Placental epithelial cell (primary cell): Measurements from ENCODE around the genes KIR3DL3, FCAR and COX6B2.

GRCh38 chr19:54312470-54312882, 490 bp downstream of the LILRA5 start:
- CAGE, long polyA plus RNA, result no peak

DNA sequence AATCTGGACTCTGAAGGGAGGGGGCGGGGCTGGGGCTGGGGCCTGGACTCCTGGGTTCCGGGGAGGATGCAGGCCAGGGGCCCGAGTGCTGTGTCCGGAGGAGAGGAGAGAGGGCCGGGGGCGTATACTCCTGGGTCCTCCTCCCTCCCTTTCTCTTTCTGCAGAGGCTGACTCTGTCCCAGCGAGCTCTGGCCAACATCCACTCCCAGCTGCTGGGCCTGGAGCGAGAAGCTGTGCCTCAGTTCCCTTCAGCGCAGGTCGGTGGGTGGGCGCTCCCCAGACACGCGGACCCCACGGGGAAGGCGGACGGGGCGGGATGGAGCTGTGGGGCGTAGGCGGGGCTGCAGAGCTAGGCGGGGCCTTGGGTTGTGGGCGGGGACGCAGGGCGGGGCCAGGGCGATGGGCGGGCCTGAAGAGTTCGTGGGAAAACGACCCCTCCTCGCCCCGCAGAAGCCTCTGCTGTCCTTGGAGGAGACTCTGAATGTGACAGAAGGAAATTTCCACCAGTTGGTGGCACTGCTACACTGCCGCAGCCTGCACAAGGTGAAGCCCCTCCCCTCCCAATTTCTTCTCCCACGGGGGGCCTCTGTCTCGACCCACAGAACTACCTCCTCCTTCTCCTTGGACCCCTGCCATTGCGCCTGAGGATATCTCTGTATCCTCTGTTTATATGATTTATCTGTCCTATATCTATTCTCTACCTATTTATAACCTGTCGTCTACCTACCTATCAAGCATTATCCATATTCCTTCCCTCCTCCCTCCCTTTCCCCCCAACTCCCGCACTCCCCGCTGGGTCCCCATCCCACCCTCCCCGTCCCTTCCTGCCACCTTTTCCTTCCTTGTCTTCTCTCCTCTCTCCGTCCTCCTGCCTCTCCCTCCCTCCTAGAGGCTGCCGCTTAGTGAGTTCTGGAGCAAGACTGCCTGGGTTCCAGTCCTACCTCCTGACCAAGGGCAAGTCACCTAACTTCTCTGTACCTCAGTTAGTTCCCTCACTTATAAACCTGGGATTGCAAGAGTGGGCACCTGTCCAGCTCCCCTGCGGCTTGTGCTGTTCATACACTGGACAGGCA, 15.7 kb downstream of the TTYH1 start:
- CAGE, long polyA plus RNA, result no peak

- CAGE, long polyA plus RNA, result no peak
Measured at GRCh38 chr19:54456460-54457339, 6.9 kb downstream of the LENG9 start.

GRCh38 chr19:54462592-54462764, 1.1 kb downstream of the LENG9 start:
- CAGE, long polyA plus RNA, result no peak

GRCh38 chr19:54462765-54463488, 651 bp downstream of the LENG9 start:
- CAGE, long polyA plus RNA, result no peak

GRCh38 chr19:54471426-54471825, 1.7 kb downstream of the CDC42EP5 start:
- CAGE, long polyA plus RNA, result no peak

DNA sequence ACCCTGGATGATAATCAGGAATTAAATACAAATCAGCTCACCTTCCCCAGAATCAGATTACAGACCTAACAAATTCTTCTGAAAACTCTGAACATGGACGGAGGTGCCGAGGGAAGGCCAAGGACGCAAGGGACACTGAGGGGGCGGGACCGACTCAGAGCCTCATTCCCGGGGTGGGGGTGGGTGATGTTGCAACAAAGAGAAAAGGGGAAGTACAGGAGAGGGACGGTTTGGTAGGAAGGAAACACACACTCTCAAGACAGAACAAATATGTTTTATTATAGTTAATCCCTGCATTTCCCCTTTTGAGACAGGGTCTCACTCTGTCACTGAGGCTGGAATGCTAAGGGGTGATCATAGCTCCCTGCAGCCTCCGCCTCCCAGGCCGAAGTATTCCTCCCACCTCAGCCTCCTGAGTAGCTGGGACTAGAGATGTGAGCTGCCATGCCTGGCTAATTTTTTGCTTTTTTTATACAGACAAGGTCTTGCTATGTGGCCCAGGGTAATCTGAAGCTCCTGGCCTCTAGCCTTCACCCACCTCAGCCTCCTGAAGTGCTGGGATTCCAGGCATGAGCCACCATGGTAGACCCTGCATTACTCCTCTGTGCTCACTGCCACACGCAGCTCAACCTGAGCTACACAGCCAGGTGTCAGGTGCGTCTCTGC, 762 bp upstream of the LILRA2 start:
- CAGE, long polyA plus RNA, result no peak

DNA sequence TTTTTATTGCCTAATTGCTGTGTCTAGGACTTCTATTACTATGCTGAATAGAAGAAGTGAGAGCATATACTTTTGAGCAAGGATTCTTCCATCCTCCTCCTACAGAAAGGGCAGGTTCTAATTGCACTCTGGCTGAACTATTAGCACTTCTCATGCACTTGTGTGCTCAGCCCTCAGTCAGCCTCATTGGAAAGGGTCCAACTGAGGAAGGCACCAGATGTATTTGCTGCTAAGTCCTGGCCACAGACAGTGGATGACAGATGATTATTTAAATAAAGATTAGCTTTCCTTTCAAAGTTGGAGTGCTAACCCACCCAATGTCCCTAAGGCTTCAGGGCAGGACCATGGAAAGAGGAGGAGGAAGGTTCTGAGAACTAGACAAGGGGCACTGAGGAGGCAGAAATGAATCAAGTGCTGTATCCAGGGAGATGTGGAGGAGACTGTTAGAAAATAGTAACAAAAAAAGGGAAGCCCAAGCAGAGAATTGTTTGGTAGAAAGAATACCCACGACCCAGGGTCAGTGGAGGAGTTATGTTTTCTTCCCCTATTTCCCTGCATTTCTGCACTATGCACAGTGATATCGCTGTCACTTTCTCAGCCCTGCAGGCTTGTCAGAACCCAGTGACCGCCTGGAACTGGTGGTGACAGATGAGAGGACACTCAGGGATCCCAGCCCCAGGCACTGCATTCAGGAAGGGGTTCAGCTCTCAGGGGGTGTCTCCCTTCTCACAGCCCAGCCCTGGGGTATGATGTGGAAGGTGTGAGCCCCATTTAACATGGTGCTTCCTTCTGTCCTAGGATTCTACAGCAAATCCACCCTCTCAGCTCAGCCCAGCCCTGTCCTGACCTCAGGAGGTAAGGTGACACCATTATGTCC, 8.1 kb downstream of the LILRB4 start:
- CAGE, long polyA plus RNA, result no peak

DNA sequence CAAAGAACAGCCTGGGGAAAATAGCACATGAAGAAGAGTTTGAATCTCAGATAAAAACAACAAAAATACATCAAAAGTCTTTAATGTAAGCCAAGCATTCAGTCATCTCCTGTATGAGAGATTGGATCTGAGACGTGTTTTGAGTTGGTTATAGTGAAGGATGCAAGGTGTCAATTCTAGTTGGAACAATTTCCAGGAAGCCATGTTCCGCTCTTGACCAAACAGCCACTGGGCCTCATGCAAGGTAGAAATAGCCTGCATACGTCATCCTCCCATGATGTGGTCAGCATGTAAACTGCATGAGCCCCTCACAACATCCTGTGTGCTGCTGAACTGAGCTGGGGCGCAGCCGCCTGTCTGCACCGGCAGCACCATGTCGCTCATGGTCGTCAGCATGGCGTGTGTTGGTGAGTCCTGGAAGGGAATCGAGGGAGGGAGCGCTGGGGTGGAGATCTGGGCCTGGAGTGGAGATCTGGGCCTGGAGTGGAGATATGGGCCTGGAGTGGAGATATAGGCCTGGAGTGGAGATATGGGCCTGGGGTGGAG, at the start of gene KIR3DL3:
KIR3DL3 (plus strand) TSS at position 319 of the 546 bp plus-strand sequence.
- CAGE, long polyA plus RNA, result no peak

DNA sequence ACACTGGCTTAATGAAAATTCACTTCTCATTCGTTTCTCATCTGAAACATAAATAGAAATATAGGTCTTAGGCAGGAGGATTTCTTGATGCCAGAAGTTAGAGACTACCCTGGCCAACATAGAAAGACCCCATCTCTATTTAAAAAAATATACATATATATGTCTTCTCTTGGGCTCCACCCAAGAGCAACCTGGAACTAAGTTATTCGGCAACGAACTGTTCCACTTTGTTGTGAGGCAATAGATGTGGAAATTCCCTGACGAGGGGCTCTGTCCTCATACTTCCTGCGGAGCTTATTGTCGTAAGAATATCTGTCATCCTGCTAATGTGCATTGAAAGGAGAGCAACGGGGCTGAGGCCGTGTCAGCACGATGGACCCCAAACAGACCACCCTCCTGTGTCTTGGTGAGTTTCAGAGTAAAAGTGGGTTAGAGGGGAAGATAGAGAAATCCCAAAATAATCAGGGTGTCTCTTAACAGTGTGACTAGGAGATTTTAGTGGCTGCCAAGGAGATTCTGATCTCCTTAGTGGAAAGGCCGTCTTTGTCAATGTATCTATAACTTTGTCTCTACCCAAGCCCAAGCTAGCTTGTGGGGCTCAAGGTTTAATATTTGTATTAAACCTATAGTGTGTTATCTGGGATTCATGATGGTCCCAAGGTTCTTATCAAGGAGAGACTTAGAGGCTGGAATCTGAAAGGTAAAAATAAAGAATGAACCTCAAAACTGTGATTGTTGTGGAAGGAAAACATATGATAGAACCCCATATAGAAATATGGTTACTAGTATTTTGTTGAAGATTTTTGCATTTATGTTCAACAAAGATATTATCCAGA, at the start of gene FCAR:
FCAR (plus strand) TSS at position 318 of the 836 bp plus-strand sequence.
- CAGE, long polyA plus RNA, result no peak

GRCh38 chr19:54877028-54877921, 3.2 kb downstream of the FCAR start:
- CAGE, long polyA plus RNA, result no peak

- CAGE, long polyA plus RNA, result no peak
Measured at GRCh38 chr19:54878125-54878905, 4.3 kb downstream of the FCAR start.

DNA sequence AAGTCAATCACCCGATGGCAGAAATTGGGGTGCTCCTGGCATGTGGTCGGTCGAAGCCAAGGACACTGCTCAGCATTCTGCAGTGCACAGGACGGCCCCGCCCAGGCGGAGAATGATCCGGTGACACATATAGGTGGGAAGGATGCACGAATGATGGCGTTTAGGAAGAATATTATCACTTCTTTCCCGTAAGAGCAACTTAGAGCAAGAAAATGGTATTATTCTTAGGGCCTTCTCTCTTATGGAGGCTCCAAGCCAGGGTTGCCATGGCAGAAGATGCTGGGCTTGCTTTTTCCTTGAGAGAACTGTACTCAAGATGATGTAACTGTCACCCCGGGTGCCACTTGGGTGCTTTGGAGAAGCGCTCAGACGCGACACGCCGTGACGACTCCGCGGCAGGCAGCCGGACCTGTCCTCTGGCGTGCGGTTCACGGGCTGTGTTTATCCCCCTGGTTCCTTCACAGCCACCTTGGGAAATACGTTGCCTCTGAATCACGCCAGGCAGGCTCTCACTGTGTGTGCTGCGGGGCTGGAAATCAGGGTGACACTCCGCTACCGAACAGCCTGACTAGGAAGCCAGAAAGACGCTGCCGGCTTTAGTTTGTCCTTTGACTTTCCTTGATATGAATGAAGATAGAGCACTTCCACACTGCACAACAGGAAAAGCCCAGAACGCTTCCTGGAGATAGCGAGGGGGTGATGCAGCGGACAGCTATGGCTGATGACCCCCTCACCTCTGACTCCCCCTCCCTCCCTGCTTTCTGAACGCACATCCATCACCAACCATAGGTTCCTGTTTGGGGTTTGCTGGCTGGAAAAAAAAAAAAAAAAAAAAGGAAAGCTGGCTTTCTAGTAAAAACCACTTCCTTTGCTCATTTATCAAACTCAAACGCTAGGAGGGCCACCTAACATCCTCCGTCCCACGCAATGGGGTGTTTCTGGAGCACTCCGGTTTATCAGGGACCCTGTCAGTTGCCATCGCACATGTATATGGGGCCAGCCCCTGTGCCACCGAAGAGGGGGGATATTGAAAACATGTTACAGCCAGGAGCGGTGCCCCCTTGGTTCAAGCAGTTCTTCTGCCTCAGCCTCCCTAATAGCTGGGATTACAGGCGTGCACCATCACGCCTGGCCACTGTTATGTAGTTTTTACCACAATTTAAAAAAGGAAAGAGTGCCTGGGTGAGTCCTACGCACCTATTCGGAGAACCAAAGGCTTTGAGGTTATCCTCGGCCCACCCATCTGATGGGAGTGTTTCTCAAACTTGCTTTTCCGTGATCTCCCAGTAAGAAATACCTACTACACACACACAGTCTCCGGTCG, 3.7 kb upstream of the GP6 start:
- CAGE, long polyA plus RNA, result no peak

GRCh38 chr19:55098141-55098455, 19.3 kb downstream of the PPP1R12C start:
- CAGE, long polyA plus RNA, result no peak

DNA sequence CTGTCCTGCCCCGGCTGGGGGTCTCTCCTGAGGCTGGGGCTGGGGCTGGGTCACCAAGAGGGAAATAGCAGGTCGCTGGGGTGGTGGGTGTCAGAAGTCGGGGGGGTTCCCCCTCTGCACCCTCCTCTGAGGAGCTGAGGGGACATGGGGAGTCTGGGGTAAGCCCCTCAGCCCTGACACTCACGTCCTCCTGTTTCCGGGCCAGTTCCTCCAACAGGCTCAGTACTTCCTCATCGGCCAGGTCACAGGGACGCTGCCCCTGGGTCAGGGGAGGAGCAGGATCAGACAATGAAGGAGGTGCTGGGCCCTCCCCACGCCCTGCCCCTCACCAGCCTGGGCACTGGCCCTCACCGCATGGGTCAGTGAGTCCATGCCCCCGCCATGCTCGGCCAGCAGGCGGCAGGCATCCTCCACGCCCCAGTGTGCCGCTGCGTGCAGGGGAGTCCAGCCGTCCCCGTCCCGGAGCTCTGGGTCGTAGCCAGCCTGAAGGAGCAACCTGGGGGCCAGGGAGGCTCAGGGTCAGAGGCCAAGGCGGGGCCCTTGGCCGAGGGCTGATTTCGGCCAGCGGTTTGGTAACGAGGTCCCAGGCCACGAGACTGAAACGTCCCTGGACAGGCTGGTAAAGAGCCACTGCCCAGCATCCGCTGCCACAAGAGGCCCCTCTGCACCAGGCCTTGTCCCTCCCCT, 18.7 kb downstream of the PPP1R12C start:
- CAGE, long polyA plus RNA, result no peak

DNA sequence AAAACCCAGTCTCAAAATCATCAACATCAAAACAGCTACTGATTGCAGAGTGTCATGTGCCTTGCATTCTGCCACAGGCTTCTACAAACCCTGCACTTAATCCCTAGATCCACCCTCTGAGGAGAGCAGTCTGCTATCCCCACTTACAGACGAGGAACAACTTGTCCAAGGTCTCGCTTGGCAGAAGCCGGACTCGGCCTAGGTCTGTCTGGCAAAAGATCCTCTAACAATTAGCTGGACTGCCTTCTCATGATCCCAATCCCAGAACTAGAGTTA, 2.1 kb downstream of the PPP6R1 start:
- CAGE, long polyA plus RNA, result no peak

GRCh38 chr19:55312979-55313566, 12.1 kb downstream of the TMEM150B start:
- CAGE, long polyA plus RNA, result no peak

DNA sequence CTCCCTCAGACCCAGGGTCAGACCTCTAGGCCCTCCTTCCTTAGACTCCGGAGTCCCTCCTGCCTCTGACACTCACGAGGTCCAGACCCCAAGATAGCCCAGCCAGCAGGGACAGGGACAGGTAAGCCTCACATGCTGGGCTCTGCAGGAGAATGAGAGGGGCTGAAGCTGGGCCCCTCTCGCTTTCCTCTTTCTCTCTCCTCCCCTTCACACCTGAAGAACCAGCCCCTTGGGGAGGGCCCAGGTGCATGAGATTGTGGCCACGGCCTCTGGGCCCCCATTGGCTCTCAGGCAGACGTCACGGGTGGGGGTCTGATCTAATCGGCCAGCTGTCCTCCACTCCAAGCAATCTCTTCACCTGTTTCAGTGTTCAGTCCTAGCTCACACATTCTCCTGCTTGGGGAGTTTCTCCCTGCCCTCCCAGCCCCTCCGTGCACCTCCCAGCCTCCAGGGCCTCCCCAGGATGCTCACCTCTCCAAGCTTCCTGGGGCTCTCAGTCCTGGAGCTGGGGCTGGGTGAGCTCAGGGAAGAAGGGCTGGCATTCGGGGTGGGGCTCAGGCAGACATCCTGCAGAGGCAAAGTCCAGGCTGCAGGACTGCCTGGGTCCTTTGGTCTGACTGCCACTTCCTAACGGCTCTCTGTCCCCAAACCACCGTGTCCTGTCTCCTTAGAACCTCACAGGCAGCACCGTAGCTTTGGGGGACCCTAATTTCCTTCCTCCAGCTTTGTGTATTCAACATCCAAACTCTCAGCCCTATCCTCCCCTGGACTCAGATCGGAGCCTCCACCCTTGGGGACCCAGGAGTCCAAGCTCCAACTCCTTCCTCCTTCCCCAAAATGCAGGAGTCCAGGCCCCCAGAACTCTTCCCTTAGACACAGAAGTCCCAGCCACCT, 2.7 kb downstream of the TMEM150B start:
- CAGE, long polyA plus RNA, result no peak

DNA sequence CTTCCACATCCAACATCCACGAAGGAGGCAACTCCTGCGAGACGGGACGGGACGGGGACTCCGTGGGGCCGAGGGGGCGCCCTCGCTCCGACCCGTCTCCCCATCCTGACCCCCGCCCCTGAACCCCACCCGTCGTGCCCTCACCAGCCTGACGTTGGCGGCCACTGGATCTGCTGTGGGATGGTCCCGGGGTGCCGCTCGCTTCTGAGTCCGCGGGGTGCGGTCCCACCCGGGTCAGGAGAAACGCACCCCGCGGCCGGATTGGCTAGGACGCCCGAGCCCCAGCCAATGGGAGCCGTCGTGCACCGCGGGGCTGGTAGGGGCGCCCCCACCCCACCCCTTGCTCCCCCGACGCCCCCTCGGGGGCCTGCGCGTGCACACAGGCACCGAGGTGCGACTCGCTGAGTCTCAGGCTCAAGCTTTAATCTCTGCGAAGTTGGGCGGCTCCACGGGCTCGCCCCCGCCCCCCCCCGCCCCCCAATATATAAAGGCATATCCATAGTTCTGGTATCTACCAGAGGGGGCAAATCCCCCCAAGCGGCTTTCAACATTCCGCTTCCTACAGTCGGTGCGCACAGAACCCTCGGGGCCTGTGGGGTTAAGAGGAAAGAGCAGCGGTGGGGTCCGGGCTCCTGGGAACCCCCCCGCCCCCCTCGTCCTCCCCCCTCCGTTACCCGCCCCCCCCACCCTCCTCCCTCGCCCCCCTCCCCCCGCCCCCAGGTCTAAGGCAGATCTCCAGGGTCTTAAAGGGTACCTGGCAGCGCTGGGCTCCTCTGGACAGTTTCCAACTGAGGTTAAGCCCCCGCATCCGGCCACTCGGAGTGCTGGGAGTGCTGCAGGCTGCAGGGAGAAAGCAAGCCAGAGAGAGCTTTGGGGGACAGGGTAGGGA, at the start of gene COX6B2:
COX6B2 (minus strand) TSS at position 214 of the 889 bp plus-strand sequence.
- CAGE, long polyA plus RNA, result no peak

- CAGE, long polyA plus RNA, result no peak
Measured at GRCh38 chr19:55401517-55402031, 6.0 kb downstream of the UBE2S start.